Tibial artery (tissue), 1 donor: ENCODE data around the genes LNPEP, LIX1 and GIN1.

GRCh38 chr5:96336366-96336714 is 96.7 kb downstream of the PCSK1 start:
- PRO-cap = no peak

- PRO-cap = no peak
Measured at GRCh38 chr5:96704011-96704411, 41.8 kb downstream of the CAST start.

- PRO-cap = no peak
Measured at GRCh38 chr5:96921456-96922021, 14.3 kb upstream of the LNPEP start.

GRCh38 chr5:96935448-96936181 is at the start of gene LNPEP:
LNPEP (plus strand) TSS chr5:96936080.
- PRO-cap = bidirectional peak, plus-strand start at chr5:96936084, minus-strand start at chr5:96935890

- PRO-cap = no peak
Measured at GRCh38 chr5:97142261-97143044, at the start of gene LIX1. LIX1 (minus strand) TSS chr5:97142611.

GRCh38 chr5:98769044-98769247 is 4.5 kb upstream of the RGMB start:
- PRO-cap = no peak

DNA sequence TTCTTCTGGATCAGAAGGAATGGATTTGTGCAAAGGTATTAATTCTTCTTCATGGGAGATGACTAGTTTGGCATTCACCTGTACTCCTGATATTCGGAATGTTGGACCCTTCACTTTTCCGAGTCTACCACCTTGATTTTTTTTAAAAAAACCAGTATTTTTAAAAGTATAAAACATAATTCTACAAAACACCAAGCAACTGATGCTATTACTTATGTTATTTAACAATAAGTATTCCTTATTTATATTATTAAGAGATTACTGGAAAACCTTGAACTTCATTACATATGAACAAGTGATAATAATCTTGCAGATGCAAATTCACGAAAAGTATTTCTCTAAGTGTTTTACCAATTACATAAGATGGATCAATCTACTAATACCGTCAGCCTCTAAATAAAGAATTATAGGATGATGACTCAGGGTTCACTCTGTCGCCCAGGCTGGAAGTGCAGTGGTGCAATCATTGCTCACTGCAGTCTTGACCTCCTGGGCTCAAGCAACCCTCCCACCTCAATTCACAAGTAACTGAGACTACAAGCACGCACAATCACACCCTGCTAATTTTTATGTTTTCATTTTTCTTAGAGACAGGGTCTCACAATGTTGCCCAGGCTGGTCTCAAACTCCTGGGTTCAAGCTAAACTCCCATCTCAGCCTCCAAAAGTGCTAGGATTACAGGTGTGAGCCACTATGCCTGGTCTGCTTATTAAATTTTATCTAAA is 56.2 kb downstream of the CHD1 start:
- PRO-cap = no peak

DNA sequence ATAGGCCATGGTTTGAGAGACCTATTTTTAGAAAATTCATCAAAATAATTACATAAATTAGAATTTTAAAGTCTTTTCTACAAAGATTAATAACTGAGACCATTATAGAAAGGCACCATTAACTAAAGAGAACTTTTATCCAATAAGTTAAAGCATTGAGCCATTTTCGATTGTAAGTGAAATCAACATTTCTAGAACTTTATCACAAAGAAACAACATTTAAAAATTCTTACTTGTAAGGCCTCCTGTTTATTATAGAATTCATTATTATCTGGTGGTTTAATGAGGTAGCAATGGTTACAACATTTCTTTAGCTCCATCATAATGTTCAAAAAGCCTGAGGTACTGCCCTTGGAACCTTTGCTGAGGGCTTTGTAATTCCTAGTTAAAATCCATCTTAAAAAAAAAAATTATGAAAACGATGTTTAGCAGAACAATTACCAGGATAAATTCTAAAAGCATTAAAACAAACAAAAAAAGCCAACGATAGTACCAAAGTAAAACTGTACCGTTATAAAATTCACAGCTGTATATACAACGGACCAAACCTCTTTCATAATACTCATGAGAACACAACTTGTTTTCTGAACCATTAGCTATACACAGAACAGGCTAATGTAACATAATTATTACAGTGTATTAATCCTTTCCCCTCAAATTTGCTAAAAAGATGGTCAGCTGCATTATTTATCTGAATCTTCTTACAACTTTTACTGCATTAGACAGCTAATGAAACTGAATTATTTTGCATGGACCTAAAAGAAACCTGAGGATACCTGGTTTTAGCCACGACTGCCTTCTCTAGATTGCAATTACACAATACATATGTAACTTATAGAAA is 39.7 kb downstream of the CHD1 start:
- PRO-cap = no peak

DNA sequence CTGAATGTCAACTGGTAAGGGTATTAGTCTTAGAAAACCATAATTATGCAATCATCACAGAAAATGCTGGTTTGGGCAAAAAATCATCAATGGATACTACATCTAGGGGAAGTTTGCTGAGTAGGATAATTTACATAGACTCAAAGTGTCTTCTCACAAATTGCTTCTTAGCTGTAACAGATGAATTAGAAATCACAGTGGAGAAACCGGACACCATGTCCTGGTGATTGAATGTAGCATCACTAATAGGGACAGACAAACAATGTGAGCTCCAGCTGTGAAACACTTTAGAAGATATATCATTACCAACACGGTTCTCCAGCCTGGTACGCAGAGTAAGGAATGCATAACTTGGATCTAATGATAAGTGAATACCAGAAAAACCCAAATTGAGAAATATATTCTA is 17.4 kb downstream of the CHD1 start:
- PRO-cap = no peak

- PRO-cap = no peak
Measured at GRCh38 chr5:100902329-100903012, 611 bp downstream of the ST8SIA4 start.

DNA sequence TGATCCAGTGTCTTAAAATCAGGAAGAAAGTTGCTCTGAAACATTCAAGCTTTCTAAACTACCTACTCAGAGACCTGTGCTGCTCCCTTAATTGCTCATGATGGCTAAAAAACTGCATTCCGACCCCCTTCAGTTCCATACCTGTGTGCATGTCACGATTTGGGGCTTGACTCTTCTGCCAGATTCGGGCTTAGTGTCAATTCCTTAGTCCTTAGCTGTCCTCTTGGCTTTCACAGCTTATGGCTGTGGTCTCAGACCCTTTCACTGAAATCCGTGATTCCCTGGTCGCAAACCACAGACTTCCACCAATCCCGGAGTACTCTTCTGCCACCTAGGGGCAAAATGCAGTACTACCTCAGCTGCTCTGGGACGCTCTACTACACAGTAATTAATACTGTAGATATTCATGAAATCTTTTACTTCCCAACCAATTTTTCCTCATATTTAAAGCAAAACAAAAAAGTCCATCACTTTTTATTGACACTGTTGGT is 617.6 kb downstream of the SLCO4C1 start:
- PRO-cap = no peak

DNA sequence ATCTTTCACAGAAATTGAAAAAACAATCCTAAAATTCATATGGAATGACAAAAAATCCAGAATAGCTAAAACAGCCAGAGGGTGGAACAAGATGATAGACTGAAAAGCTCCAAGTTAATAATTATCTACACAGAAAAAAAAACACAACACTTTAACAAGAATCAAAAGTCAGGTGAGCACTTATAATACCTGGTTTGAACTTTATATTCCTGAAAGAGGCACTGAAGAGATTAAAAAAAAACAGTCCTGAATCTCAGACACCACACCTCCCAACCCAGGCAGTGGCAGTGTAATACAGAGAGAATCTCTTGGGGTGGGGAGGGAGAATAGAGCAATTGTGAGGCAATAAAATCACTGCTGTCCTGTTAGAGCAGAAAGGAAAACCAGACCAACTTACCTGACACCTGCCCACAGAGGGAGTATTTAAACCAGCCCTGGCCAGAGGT is 54.3 kb downstream of the SLCO4C1 start:
- PRO-cap = no peak

DNA sequence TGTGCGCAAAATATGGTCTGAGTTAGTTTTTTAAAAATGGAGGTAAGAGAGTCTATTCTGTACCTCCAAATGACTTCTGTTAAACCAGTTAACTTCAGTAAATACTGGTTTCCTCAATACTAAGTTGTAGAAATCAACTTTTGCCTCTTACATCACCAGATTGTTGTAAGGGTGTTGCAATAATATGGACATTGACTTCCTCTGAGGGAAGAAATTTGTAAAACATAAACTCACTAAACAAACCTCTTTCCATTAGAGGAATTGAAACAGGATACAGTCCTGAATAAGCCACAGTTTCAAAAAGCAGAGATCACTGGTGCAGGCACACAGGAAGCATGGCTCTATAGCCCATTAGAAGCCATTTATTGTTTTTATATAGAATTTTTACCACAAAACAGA is 32.7 kb upstream of the SLCO6A1 start:
- PRO-cap = no peak

GRCh38 chr5:102795977-102796549 is 41.0 kb downstream of the PAM start:
- PRO-cap = no peak

- PRO-cap = no peak
Measured at GRCh38 chr5:102802591-102803233, 47.6 kb downstream of the PAM start.

GRCh38 chr5:102983319-102983898 is 136.5 kb downstream of the GIN1 start:
- PRO-cap = no peak

GRCh38 chr5:103118480-103118689 is 1.6 kb downstream of the GIN1 start:
- PRO-cap = no peak

DNA sequence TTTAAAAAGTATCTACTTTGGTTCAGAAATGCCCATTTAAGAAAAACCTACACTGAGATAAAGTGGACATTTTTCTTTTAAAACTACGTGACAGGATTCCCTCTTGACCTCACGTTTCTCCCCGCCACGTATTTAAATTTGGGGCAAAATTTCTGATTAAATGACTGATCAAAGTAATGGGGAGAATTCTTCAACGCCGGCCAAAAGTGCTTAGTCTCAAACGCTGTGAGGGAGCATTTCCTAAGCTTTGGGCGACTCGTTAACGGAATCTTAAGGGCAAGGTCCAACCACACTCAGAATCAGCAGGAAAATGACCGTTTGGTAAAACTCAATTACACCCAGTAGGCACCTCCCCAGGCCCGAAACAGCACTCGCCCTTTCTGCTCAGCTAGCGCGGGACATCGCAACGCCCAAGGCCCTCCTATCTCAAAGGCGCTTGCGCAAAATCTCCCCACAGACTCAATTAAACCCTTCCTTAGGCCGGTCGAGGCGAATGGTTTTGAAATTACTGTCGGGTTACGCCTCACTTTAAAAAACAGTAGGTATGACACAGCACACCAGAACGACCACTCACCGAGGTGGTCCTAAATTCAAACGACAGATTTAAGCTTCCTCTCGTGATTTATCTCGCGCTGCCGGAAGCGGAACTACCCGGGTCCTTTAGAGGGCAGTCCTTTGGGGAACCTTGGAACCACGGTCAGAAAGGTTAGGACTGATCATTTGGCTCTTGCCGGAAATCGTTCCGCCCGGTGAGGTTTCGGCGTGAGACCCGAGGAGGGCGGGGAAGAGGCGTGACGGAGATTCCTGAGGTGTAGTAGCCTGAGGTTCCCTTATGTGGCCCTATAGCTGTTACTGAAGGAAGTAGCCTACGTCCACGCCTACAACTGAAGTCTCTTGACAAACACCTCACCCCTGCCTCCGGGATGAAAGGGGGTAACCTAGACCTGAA is at the start of gene GIN1:
GIN1 (minus strand) TSS at position 649 of the 949 bp plus-strand sequence.
- PRO-cap = unidirectional peak, minus-strand start at position 312 of the sequence; bidirectional peak, plus-strand start at position 763 of the sequence, minus-strand start at position 637 of the sequence

DNA sequence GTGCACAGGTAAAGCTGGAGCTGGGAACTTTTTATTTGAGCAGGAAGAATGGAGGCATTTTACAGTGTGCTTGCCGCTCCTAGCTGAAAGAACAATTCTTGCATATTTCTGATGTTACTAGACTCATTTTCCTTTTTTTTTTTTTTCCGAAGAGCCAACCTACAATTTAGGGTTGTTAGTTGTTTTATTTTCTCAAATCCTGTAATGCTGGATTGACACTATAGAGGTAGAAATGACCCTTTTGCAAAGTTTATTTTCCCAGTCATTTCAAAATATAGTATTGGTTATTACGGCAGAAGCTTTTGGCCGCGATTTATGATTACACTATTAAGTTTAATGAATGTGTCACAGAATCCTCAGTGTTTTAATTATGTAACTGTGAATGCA is 1.5 kb downstream of the MACIR start:
- PRO-cap = no peak

DNA sequence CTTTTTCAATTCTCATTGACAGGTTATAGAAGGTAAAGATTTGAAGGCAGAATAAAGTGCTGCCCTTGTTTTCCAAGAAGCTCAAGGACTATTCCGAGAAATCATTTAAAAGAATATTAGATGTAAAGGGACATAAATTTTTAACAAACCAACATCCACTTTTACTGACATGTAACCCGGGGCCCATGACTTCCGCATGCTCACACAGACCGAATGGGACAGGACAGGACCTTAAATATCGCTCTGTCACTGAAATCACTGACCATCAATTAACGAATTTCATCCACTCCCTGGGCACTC is 611 bp downstream of the NUDT12 start:
- PRO-cap = no peak